Duodenum (tissue), 1 donor: ENCODE data around the gene ZKSCAN1.

DNA sequence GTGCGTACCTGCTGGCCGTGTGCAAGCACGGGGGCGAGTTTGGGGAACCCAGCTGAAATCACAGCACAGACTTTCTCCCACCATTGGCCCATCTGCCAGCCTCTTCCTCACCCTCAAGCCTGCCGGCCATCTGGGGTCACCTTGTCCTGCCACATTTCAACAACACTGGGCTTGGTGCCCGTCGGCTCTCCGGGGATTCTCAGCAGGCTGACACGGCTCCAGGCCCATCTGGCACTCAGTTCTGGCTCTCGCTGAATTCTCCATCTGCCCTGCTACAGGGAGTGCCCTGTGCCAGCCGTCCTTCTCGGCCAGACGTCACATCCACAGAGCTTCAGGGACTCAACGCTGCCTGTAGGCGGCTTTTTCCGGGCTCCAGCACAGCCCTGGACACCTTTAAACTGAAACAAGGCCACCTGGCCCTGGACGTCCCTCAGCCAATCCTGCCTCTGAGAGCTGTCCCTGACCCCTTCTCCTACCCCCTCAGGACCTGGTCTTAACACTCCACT is 43.1 kb downstream of the TMEM130 start:
- PRO-cap = no peak

DNA sequence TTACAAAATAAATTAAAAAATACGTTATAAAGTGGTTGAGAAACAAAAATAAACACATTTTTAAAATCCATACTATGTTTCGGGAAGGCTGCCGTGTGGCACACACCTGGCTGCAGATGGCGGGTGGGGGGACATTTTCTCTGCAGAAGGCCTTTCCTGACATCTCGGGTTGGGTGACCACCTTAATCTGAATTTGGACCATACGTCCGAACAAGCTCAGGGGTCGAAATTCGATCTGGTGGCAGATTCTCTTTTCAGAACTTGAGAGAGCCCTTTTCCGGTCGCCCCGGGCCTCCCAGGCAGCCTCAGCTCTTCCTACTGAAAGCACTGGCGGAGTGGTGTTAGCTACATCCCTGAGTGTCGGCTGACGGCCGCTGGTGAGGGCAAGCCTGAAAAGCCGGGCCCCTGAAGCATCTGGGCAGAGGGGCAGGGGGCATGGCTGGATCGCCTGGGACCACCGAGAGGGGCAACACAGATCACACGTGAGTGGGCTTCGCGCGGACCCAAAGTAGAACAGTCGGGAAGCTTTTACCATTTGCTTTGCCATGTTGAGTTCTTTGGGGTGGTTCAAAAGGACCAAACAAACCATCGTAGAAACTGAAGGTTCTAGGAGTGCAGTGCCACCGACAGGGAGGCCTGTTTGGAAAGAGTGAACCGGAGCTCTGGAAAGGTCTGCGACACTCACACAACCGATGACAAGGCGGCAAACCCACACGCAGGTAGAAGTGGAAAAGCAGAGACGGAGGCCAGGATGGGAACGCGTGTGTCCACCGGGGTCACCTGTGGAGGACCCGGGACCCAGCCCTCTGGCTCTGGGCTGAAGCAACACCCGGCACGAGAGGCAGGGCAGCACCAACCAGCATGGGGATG is 116.0 kb downstream of the SMURF1 start:
- PRO-cap = no peak

DNA sequence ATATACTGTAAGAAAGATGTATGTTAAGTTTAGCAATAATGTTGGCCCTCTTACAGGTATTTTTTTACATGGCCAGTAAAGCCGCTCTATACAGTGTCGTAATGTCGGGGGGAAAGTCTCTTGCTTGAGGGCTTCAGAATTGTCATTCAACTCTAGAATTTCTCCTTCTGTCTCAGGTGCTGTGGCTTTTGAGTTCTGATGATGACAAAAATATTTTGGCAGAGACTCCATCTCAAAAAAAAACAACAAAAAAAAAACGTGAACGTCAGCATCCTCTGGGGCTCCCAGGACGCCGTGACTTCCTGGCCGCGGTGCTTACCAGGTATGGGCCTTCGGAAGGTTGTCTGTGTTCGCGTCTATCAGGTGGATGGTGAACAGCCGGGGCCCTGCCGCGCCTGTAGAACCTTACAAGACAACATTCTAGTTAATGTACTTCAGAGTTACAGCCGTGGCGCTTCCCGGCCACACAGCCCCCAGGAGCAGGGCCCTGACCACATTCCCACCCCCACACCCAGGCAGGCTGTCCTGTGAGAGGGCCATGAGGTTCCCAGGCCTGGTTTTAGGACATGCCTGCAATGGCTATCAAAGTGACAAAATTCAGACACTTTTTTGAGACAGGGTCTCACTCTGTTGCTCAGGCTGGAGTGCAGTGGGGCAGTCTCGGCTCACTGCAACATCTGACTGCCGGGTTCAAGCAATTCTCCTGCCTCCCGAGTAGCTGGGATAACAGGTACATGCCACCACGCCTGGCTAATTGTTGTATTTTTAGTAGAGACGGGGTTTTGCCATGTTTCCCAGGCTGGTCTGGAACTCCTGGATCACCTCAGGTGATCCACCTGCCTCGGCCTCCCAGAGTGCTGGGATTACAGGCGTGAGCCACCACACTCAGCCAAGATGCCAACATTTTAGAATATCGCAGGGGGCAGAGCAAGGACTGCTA is 110.9 kb downstream of the SMURF1 start:
- PRO-cap = no peak

GRCh38 chr7:99035280-99036510 is 108.2 kb downstream of the SMURF1 start:
- PRO-cap = no peak

GRCh38 chr7:99107359-99107814 is 36.5 kb downstream of the SMURF1 start:
- PRO-cap = no peak

DNA sequence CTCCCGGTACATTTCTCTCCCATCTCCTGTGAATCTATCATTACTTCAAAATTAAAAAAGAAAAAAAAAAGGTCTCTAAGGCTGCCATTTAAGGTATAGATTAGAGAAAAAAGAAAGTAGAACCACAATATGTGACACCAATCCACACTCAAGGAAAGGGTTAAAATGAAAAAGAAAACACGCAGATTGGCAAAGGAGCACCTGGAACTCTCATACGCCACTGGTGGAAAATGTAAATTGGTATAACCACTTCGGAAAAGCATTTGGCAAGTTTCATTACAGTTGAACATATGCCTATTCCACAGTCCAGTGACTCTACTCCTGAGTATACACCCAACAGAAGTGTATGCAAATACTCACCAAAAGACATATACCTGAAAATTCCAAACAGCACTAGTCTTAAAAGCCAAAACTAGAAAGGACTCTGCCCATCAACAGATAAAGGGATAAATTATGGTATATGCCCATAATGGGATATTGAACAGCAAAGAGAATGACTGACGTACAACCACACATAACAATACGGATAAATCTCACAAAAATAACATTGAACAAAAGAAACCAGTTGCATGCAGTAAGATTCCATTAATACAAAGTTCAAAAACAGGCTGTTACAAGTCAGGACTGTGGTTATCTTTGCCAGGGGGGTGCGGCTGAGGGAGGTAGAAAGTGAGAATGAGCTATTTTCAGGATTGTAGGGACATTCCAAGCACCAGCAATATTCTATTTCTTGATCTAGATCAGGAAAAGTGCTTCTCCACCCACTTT is 10.4 kb downstream of the SMURF1 start:
- PRO-cap = no peak

- PRO-cap = no peak
These were observed 22.7 kb upstream of the ARPC1B start for GRCh38 chr7:99351635-99352356.

- PRO-cap = bidirectional peak, plus-strand start at chr7:99380324, minus-strand start at chr7:99380227
These were observed 5.6 kb downstream of the ARPC1B start for GRCh38 chr7:99379787-99380936.

DNA sequence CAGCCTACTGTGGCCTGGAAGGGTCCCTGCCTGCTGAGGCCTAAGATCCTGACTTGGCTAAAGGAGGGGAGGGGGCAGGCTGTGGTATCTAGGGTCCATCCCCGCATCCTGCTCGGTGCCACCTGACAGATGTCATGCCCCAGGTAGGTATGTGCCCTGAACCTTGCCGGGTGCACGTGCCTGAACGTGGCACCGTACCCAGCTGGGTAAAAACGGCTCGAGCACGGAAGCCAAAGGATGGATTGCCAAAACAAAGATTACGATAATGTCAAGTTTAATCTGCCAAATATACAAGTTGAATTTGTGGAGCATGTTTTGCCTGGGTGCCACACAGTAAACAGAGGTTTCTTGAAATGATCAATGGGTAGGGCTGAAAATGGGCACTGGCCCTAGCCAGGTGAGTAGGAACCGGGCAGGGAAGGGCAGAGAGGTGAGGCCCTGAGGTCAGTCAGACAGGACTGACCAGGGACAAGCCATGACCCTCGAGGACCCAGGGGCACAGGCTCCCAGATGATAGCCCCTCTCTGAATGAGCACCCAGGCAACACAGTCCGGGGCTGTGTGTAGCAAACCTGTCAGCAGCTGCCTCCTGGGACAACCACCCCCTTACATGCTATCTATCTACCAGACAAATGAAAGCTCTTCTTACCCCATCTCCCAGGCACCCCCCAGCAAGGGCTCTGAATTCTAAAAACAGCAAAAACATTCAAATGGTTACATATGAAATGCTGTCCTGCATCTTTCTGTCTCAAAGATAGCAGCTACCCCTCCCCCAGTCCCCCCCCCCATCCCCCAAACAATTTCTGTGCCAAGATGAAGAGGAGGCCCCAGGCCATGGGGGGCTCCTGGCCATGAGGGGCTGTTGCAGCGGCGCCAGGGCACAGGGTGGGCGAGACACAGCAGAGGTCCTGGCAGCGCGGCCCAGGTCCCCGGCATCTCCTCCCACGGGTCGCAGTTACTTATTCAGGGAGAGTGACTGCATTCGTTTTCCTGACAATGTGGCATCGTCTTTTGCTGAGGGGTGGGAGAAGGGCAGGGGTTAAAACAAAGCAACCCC is 12.3 kb downstream of the PDAP1 start:
- PRO-cap = no peak

DNA sequence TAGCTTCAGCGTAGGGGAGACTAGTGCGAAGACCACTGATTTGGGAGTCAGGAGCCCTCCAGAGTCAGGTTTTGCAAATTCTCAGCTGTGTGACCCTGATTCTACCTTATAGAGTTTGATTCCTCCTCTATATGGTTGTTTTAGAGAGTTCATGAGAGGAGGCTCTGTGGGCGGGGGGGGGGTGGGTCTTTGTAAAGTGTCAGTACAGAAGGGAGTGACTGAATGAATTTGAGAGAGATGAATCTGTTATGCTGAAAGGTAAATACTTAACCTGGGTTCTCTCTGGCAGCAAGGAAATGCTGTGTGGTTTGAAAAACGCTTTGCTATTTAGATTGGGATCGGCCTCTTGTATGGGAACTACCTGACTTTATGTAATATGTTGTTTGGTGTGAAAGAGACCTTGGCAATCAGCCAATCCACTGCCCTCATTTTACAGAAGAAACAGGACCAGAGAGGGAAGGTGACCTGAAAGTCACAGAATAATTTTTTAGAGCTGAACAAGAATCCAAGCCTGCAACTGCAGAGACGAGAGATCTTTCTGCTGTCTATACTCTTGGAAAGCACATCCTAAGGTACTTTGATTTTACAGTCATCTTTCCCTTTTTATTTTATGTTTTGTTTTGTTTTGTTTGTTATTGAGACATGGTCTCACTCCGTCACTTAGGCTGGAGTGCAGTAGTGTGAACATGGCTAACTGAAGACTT is 981 bp downstream of the BUD31 start:
- PRO-cap = no peak

- PRO-cap = no peak
These were observed 10.6 kb downstream of the CPSF4 start for GRCh38 chr7:99449176-99449858.

GRCh38 chr7:99562104-99562635 is 3.7 kb downstream of the ZNF655 start:
- PRO-cap = no peak

GRCh38 chr7:99625729-99626453 is 9.1 kb downstream of the ZSCAN25 start:
- PRO-cap = no peak

GRCh38 chr7:99780464-99781380 is 3.3 kb downstream of the CYP3A4 start:
- PRO-cap = no peak

- PRO-cap = no peak
These were observed 15.3 kb upstream of the OR2AE1 start for GRCh38 chr7:99891694-99892873.

DNA sequence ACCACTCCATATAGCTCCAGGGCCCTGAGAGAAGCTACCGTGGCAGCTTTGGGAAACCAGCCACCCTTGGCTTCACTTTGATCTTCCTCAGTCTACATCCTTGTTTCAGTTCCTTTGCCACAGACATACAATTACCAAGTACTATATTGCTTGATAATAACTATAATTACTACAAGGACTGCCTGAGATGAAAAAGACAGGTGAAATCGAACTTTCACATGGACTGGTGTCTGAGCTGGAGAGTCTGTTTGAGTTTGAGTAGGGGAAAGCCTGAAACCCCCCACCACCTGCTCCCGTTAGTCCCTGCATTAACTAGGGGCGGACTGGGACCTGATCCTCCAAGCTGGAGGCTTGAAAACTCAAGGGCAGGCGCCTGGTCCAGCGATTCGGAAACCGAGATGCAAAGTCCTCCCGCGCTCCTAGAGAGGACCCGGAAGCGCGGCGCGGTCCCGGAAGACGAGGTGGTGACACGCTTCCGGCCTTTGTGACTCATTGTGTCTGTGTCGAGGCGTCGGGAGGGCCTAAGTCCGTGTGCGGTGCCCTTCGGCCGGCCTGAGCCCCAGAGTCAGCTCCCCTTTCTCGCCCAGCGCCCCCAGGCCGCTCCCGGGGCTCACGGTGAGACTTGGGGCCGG is at the start of gene ZKSCAN1:
ZKSCAN1 (plus strand) TSS at position 485 of the 632 bp plus-strand sequence.
- PRO-cap = bidirectional peak, plus-strand start at position 524 of the sequence, minus-strand start at position 395 of the sequence

GRCh38 chr7:100015744-100016618 is 585 bp downstream of the ZKSCAN1 start:
- PRO-cap = no peak

DNA sequence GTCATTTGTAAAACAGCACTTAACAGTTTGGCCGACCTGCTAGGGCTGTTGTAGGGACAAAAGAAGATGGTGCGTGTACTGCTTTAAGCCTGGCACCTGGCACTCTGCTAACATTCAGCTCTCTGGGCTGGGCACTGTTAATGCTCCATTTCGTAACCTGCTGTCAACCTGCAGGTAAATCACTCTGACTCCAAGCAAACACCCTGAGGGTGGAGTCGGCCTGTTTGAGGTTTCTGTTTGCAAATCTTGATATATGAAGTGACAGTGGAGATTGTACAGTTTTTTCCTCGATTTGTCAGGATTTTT is 7.3 kb downstream of the ZKSCAN1 start:
- PRO-cap = no peak

GRCh38 chr7:100034102-100035320 is 15.1 kb upstream of the ZSCAN21 start:
- PRO-cap = no peak

DNA sequence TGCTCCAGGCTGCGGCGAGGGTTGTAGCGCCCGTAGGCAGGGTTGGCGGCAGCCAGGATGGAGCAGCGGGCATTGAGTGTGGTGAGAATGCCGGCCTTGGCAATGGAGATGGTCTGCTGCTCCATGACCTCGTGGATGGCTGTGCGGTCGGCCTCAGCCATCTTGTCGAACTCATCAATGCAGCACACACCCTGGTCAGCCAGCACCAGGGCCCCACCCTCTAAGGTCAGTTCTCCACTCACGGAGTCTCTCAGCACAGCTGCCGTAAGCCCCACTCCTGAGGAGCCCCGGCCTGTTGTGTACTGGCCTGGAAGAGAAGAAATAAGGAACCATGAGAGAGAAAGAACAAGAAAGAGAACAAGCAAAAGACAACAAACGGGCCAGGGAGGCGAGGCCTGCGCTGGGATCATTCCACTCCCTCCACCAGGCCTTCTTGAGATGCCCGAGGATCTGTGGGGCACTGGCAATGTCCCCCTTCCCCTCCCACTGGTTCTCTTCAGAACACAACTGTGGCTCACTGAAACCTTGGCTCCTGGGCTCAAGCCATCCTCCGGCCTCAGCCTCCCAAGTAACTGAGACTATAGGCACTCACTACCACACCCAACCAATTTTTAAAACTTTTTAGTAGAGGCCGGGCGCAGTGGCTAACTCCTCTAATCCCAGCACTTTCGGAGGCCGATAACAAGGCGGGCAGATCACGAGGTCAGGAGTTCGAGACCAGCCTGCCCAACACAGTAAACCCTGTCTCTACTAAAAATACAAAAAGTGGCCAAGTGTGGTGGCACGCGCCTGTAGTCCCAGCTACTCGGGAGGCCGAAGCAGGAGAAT is 5.1 kb downstream of the MCM7 start:
- PRO-cap = no peak